Pulmonary lymph node (tissue), 1 donor: Measurements from ENCODE around the genes LHX6, PTGS1 and OR1J1.

- PRO-cap: no peak
These were observed 38.3 kb upstream of the DAB2IP start for GRCh38 chr9:121613036-121613596.

DNA sequence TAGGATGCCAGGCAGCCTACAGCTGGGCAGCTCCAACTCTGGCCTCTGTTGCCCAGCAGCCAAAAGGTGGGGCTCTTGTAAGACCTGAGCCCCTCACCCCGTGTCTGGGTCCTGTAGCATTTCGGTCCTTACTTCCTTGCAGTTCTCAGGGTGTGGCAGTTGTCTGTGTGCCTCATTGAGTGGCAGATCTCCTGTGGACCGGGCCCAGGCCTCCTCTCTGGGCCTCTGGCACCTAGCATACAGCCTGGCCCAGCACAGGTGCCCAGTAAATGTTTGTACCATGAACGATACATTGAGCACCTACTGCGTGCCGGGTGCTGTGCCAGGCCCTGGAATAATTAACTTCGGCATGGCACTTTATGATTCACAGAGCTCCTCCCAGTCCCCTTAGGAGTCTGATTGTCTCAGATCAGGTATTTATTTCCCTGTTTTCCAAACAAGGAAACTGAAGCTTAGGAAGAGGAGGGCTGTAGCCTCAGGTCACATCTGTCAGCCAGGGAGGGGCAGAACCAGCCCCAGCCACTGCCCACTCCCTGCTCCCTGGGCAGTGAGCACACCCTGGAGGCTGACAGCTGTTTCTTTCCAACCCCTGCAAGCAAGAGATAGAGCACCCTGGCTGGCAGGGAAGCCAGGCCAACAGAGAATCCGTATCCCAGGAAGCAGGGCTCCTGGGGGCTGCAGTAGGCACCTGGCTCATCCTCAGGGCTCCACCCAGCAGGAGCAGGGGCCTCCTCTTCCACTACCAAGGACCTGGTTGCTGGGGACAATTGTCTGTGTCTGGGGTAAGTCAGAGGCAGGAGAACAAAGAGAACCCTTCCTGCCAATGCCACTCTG, 68.9 kb downstream of the DAB2IP start:
- PRO-cap: no peak

GRCh38 chr9:121739612-121740379, 88.4 kb downstream of the DAB2IP start:
- PRO-cap: no peak

DNA sequence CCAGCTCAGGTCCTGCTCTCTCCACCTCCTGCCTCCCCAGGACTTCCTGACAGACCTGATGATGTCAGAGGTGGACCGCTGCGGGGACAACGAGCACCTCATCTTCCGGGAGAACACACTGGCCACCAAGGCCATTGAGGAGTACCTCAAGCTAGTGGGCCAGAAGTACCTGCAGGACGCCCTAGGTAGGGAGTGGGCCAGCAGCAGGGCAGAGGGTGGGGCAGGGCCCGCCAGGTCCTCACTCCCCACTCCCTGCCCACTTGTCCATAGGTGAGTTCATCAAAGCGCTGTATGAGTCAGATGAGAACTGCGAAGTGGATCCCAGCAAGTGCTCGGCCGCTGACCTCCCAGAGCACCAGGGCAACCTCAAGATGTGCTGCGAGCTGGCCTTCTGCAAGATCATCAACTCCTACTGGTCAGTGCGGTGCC, 112.0 kb downstream of the DAB2IP start:
- PRO-cap: no peak

- PRO-cap: no peak
These were observed 117.2 kb downstream of the TTLL11 start for GRCh38 chr9:121975750-121976385.

- PRO-cap: no peak
These were observed at the start of gene LHX6 for GRCh38 chr9:122228592-122229412. TSS of gene LHX6 (minus strand) at chr9:122228957.

- PRO-cap: unidirectional peak, plus-strand start at chr9:122371024; unidirectional peak, minus-strand start at chr9:122371242
These were observed at the start of gene PTGS1 for GRCh38 chr9:122370658-122371843. TSS of gene PTGS1 (plus strand) at chr9:122371024.

GRCh38 chr9:122477807-122478318, at the start of gene OR1J1:
TSS of gene OR1J1 (minus strand) at chr9:122477926.
- PRO-cap: no peak

- PRO-cap: no peak
These were observed 12.7 kb upstream of the OR1L8 start for GRCh38 chr9:122595892-122596237.

GRCh38 chr9:122826502-122826926, 1.9 kb downstream of the PDCL start:
- PRO-cap: no peak

DNA sequence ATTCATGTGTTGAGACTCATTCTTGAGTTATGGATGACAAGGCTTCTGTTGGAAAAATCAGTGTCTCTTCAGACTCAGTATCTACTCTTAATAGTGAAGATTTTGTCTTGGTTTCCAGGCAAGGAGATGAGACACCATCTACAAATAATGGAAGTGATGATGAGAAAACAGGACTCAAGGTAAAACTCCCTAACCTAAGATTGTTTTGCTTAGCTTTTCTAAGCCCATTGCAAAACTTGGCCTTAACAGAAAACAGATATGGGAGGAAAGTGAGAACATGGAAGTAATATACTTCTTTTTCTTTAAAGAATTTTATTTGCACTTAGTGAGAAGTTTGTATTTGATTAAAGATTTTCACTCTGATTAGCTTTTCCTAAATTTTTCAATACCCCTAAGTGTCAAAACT, 16.2 kb downstream of the RABGAP1 start:
- PRO-cap: no peak

DNA sequence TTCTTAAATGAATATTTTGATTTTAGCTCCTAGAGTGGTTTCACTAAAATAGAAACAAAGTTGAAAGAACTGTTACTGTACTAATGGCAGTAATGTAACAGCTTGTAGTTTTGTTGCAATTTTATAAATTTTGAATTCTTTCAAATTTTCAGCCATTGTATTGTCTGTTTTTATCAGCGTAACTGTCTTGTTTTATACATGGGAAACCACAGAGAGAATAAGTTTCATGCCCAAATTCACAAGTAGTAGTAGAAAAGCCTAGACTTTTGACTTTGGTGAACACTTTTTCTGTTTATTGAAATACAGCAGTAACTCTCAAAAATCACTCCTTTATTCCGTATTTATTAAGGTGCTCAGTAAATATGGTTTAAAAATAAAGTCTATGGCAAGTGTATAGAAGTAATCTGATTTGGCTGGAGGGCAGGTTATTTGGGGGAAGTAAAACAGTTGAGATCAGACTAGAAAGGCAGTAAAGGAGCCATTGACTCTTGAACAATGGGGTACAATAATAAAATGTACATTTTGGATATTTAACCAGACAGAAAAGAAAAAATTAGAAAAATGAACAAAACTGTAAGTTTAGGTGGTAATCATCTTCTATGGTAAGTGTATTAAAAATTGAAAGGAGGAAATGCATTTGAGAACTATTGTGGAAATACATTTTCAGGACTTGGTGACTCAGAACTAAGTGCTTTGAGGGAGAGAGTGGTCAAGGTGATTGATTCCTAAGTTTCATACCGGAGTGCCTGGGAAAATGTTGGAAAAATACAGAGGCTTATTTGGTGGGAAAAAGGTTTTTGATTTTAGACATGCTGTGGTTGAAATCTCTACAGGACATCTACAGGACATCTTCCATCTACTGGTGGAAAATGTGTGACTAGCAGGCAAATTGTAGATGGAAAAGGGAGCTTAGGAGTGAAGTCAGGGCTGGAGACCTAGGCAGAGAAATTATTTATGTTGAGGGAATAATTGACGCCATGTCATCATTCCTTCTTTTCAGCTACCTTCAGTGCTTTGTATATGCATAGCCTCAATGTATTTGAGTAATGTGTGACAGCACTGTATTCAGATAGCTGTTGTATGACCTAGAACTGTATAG, 2.2 kb upstream of the GPR21 start:
- PRO-cap: no peak

- PRO-cap: no peak
These were observed 9.8 kb downstream of the GPR21 start for GRCh38 chr9:123043090-123043887.

DNA sequence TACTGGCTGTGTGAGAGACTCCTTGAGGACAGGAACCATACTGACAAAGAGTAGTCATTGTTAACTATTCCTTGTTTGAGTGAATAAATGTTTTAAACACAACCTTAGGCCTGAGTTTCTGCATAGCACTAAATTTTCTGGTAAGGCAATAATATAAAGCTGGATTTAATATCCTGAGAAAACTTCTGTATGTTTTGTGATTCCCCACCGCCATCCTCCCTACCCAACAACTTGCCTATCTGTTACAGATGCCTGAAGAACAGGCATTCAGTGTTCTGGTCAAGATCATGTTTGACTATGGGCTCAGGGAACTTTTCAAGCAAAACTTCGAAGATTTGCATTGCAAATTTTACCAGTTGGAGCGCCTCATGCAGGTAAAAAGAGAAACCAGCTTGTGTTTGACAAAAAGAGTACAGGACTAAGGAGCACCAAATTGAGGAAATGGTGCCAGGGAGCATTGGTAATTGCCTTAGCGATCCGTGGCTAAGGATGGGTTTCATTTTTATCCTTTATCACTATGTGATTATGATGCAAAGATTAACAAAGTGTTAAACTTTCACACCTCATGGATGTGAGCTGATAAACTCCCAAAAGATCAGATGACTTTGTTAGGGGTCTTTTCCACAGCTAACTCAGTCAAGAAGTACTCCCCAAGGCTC, 40.0 kb downstream of the GPR21 start:
- PRO-cap: no peak

GRCh38 chr9:123098404-123098996, 65.0 kb downstream of the GPR21 start:
- PRO-cap: no peak

- PRO-cap: no peak
These were observed 2.4 kb downstream of the STRBP start for GRCh38 chr9:123265886-123266443.

- PRO-cap: no peak
These were observed 171.2 kb downstream of the CRB2 start for GRCh38 chr9:123526729-123528054.

GRCh38 chr9:123542678-123543487, 186.9 kb downstream of the CRB2 start:
- PRO-cap: no peak

GRCh38 chr9:123748289-123748609, 181.7 kb downstream of the DENND1A start:
- PRO-cap: no peak

GRCh38 chr9:123761844-123762563, 167.9 kb downstream of the DENND1A start:
- PRO-cap: no peak